Hematopoietic multipotent progenitor cell (in vitro differentiated cells): ENCODE measurements around the genes SLC39A12 and NSUN6.

DNA sequence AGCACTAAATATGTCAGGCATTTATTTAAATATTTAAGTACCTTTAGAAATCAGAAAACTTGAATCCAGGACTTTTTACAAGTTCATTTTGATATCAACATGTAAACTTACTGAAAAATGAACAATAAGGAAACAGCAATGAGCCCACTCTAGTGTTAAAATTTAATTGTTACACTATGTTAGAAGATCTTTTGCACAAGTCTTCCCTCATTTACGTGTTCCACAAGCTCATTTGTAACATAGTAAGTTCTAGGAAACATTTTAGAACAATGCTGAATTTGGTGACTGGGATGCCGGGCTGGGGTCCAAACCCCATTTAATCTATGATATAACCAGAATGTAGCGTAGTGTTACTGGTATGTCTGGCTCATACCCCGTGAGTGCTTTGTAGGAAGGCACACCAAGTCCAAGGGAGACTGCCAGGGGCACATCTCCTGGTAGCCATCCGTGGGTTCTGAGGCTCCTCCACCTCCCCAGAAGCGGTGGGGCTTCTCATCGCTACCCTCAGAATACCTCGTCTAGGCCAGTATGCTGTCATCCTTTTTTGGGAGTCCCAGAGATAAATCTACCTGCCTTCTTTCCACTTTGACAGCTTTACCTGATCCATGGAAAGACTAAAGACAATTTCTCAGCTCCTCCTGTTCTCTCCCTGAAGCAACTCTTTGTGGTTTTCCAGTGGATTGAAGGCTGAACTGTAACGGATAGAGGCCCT, 21.3 kb upstream of the TMEM236 start:
- CAGE, long polyA plus RNA, result no peak

GRCh38 chr10:17771153-17771591, 19.2 kb downstream of the TMEM236 start:
- CAGE, long polyA plus RNA, result no peak

GRCh38 chr10:17836827-17837379, 27.8 kb downstream of the MRC1 start:
- CAGE, long polyA plus RNA, result no peak

DNA sequence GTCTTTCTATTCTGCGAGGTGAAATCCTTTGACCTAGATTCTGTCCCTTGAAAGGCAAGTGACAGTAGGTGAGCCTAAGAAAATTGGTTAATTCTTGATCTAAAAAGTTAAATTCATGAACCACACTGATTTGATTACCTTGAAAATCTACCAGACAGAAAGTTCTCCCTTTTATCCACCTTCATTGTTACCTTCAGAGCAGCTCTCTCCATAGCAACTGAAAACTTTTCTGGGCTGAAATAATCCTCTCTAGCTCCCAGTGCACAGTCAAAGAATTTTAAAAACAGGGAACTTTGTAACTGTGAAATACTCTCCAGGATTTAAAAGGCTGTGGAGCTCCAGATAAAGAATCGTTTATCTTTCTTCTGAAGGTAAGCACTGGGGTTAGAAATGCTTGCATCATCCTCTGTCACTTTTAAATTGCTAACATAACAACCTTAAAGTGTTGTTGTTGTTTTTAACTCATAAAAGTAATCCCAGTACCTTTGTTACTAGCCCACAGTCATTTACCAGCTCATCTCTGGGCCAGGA, at the start of gene SLC39A12:
Gene SLC39A12, plus strand, starts transcription at position 264 of the 531 bp plus-strand sequence.
- CAGE, long polyA plus RNA, result no peak

GRCh38 chr10:18187690-18188084, 47.5 kb downstream of the CACNB2 start:
- CAGE, long polyA plus RNA, result no peak

DNA sequence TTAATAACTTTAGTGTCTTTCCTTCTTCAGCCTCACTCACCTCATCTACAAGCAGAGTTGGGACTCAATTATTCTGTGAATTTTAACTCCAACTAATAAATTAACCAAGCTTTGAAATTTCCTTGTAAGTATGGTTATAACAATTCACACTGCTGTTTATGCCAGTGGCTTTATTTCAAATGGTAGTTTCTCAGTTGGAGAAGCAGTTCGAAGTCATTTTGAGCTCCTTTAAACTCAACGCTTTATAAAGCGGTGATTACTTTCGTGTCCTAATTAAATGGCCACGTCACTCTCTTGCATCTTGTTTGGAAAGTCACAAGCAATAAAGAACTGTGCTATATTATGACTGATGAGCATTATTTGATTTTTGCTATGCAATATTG, 251.5 kb downstream of the NSUN6 start:
- CAGE, long polyA plus RNA, result no peak

DNA sequence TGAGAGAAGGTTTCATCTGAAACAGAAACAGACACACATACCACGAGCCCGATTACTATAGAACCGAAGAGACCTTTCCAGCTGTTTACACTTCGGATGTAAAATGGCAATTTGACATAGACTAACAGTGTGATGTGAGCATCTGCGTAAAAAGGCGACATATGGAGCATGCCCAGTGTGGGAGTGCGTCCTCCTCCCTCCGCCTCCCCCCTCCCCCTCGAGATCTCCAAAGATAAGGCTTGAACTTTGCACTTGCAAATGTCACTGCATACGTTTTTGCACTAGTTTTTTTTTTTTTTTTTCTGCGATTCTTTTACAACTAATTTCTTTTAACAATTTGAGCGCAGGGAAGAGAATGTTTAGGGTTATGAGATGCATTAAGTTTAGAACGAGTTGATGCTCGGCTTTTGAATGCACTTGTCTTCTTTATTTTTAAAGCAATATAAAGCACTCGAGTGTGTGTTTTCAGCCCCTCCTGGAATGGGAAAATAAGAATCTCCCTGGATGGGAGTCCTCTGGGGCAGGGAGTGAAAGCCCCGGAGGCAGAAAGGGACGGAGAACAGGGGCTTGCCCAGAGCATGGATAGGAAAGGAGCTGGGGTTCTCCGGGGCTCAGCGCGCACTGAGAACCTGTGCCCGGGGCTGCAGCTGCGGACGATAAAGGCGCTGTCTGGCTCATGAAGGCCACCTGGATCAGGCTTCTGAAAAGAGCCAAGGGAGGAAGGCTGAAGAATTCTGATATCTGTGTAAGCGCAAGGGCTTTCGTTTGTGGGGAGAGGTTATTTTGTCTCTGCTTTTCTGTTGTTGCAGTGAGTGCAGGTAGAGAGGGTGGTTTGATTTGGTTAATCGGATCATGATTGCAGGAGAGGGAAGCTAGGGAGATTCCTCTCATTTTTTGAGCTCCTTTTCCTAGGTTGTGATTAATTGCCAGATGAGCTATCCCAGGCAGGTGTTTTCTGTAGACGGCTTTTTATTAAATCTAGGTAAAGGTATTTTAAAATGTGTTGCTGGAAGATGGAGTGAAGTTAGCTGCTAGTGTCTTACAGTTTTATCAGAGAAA, 250.7 kb downstream of the NSUN6 start:
- CAGE, long polyA plus RNA, result no peak

GRCh38 chr10:18438722-18439419, 212.5 kb downstream of the NSUN6 start:
- CAGE, long polyA plus RNA, result no peak

GRCh38 chr10:18552595-18553586, 98.5 kb downstream of the NSUN6 start:
- CAGE, long polyA plus RNA, result no peak

DNA sequence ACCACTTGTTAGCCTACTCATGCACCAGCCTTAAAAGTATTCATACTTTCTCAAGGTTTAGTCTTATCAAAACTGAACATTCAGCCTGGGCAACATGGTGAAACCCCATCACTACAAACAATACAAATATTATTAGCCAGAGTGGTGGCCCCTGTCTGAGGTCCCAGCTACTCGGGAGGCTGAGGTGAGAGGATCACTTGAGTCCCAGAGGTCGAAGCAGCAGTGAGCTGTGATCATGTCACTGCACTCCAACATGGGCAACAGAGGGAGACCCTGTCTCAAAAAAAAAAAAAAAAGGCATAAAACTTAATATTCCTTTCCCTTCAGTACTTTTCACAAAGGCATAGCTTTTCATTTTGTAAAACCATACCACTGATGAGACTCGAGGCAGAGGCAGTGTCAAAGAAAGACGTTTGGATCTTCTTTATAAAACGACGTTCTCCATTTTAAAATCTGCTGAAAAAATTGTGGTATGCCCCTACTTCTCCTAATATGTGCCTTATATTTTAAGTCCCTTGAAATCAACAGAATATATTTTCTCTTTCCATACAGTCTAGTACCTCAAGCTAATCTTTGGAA, 1.9 kb downstream of the NSUN6 start:
- CAGE, long polyA plus RNA, result no peak

- CAGE, long polyA plus RNA, result start-site peak on the plus strand at chr10:18651773-18651791, 12 reads
These were observed at the start of gene NSUN6 for GRCh38 chr10:18651241-18652141. Gene NSUN6, minus strand, starts transcription at chr10:18651587.

GRCh38 chr10:19488616-19489407, 327.4 kb upstream of the PLXDC2 start:
- CAGE, long polyA plus RNA, result start-site peak on the plus strand at chr10:19489041-19489163, 55 reads

GRCh38 chr10:19817101-19817339, 788 bp downstream of the PLXDC2 start:
- CAGE, long polyA plus RNA, result no peak

GRCh38 chr10:19833843-19834521, 17.8 kb downstream of the PLXDC2 start:
- CAGE, long polyA plus RNA, result no peak

- CAGE, long polyA plus RNA, result no peak
These were observed 42.4 kb downstream of the PLXDC2 start for GRCh38 chr10:19858325-19859319.

GRCh38 chr10:20006178-20006689, 190.0 kb downstream of the PLXDC2 start:
- CAGE, long polyA plus RNA, result no peak

GRCh38 chr10:20080792-20081566, 264.7 kb downstream of the PLXDC2 start:
- CAGE, long polyA plus RNA, result no peak

- CAGE, long polyA plus RNA, result no peak
These were observed 306.0 kb downstream of the PLXDC2 start for GRCh38 chr10:20122122-20122804.

DNA sequence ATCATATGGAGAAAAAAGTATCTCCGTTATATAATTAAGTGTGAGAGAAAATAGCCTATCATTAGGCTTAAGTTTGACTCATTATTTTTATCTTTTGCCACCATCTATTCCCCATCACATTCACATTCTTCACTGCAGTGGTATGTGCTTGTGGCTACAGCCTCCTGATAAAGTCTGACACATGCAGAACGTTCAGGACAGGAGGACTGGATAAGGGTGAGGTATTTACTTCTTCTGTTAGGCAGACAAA, 5.8 kb downstream of the NEBL start:
- CAGE, long polyA plus RNA, result no peak

DNA sequence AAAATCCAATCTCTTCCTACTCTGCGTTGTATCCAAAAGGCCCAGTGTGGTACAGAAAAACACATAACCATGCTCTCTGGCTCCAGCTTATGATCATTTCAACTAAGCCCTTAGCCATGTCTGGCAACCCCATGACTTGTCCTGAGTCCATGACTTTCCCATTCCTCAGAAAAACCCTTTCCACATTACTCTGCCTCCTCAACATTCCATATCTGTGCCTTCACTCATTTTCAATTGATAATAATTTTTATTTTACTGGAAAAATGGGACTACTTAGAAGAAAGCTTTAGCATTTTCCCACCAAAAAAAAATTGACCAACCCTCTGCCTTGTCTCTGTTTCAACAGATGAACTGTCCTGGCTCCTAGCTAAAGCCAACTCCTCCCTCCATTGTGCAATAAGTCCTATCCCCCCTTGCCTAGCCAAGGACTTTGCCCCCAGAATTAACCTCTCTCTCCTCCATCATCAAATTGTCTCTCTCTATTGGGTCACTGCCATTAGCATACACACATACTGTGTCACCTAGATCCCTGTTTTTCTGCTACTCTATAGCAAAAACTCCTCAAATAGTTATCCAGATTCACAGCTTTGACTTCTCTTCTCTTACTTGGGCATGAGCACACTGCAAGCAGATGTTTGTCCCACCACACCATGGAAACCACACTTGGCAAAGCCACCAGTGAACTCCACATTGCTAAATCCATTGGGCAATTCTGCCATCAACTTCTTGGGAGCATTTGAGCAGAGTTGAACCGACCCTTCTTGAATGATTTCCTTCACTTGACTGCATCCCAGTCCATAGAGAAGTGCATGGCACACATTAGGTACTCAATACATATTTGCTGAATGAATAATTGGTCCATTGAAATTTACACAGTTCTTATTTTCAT, 91.3 kb upstream of the NEBL start:
- CAGE, long polyA plus RNA, result no peak